ENCODE results near the gene TTC32.

- PRO-cap: bidirectional peak, plus-strand start at chr2:15941834, minus-strand start at chr2:15941601; unidirectional peak, plus-strand start at chr2:15942041
Measured at GRCh38 chr2:15941381-15942483, 1.4 kb downstream of the MYCN start.

DNA sequence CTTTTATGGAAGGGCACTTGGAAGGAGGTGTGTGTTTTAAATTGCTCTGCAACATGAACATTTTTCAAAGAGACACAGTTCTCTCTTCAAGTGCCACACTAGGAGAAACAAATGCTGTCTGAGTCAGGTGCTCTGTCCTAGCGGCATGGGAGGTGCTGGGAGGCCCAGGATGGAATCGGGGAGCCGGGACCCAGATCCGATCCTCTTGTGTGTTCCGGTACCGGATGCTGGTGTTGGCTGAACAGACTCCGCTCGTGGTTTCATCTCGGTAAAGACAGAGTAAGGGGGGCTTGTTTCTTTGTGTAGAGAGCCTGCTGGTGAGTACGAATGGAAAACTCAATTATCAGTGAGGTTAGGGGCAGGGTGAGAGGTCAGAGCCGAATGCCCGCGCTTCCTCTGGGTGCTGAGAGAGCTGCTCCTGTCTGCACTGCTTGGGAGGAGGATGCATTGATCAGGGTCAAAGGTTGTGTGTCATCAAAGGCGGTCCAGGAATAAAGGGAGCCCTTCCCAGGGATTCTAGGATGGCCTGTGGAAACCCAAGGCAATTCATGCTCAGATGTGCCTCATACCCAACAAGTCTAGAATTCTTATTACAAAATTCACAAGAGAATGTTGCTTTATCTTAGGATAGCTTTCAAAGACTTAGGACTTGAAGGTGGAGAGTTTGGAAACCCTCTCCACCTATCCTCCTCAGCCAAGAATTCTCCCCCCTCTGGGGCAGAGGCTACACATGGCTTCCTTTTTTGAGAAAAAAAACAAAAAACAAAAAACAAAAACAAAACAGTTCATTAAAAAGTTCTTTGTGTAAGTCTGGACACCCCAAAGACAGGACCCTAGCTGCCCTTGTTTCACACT lies 143.9 kb downstream of the MYCN start:
- PRO-cap: no peak

- PRO-cap: no peak
Measured at GRCh38 chr2:16413217-16413788, 252.3 kb downstream of the CYRIA start.

GRCh38 chr2:16548383-16548957 lies 117.2 kb downstream of the CYRIA start:
- PRO-cap: no peak

- PRO-cap: no peak
Measured at GRCh38 chr2:16614278-16615107, 51.1 kb downstream of the CYRIA start.

DNA sequence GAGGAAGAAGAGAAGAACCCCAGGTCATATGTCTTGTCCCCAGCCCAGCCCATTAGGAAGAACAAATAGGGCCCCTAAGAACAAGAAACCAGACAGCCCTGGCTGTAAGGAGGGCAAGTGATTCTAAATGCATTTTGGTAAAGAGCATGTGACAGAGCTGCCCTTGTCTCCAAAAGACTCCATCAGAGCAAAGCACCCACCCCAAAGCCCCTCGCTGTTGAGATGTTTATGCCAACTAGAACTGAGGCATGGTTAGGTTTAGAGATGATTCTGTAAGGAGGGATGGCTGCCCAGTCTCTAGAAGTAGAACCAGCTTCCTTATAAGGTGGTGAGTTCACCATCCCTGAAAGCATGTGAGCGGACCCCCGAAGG lies 47.2 kb downstream of the CYRIA start:
- PRO-cap: no peak

DNA sequence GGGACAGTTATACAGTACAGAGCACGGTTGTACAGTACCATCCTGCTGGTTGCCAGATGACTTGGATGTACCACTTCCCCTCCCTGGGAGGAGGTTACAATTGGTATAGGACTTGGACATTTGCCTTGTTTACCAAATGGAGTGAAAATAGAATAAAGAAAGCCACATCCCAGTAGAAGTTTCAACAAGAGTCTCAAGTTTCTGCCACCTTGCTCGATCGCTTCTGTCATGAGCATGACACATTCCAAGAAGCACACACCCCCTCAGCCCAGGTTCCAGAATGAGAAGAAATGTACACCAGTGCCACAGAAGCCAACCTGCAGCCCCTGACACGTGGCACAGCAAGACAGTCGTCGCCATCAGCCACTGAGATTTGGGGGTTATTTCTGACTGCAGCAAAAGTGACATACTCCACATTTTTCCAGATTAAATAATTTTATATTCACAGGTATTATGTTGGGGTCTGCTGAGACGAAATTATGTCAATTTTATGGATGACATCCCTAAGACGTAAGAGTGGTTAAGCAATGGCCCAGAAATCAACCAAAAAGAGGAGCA lies 15.8 kb downstream of the CYRIA start:
- PRO-cap: no peak

DNA sequence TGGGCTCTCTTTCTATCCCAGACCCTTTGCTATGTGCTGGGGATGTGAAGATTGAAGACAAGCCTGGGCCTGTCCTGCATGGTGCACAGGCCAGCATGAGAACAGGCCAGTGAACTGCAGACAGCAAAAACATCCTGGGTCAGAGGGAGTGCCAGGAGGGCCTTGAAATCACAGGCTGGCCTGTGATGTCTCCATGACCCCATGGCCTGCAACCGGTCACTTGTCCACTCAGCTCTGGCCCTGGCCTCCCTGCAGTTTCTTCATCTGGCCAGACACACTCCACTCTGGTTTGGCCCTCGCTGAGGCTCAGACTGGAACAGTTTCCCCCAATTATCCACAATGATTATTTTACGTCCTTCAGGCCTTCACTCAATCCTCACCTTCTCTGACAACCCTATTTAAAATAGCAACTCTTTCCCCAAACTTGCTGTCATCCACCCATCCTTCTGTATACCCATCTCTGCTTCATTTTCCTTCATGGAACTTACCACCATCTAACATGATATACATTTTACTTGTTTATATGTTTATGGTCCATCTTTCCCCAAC lies 12.5 kb downstream of the CYRIA start:
- PRO-cap: no peak

- PRO-cap: no peak
Measured at GRCh38 chr2:16658131-16658656, 7.4 kb downstream of the CYRIA start.

DNA sequence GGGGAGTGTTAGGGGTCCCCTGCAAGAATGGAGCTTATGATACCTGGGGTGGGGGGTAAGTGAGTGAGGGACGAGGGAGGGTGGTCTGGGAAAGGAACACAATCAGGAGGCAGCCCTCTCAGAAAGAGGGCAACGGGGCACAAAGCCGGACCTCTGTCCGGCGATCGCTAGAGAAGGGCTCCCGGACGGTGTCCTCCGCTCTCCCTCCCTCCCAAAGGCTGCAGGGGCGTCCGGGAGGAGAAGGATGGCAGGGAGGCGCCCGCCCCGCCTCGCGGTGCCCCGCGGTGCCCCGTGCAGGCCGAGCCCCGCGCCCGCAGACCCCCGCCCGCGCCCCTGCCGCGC lies 246 bp downstream of the CYRIA start:
- PRO-cap: no peak

DNA sequence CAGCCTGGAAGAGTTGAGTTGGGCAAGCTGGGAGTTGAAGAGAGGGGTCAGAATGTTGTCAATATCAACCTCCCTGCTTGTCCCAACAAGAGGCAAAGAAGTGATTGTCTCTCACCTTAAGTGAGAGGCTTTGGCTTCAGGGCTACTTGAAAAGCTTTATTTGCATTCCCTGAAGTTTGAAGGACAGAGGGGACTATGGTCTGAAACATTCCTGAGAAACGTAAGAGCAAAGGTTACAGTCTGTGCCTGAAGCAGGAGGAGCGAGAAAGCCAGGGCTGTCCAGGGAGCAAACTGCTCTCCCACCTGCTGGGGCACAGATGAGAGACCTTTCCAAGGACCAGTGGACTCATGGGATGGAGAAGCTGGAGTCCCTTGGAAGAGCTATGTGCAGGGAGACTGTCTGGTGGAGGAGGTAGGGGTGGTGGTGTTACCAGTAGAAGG lies 97.7 kb upstream of the CYRIA start:
- PRO-cap: no peak

- PRO-cap: no peak
Measured at GRCh38 chr2:17537908-17538449, 2.5 kb upstream of the VSNL1 start.

GRCh38 chr2:17731352-17732077 lies 22.1 kb downstream of the SMC6 start:
- PRO-cap: no peak

DNA sequence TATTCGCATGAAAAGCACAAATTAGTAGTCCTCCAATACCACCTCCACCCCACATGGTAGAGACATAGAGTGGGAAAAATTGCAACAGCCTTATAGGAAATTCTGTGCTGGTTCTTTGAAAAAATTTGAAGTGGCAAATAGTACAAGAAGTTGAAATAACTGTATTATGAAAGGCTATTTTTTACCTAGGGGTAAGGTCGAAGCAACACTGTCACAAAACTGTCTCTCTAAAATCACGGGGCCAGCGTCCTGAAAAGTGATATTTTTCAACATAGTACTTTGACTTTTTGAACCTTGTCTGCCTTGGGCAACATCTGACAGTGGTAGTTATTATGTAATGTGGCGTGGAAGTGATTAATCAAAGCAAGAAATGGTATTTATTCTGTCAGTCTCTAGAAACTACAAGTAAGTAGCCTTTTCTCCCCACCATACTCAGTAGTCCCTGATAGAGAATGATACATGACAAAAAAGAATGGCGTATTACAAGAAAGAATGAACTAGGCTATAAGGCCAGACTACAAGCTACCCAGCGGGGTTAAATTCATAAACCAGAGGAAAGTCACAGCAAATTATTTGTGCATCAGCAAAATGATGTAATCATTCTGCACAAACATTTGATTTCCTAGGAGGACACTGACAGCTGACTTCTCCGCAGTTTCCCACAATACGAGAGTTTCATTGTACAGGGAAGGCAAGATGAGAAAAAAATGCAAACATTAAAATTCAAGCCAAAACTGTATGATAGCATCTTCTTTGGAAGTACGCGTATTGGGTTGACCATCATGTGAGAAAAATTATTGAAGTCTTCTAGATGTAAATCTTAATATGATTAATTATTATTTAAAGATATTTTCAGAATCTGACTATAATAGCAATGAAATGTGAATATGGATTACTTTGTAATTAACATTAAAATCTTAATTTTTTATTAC lies 9.9 kb downstream of the GEN1 start:
- PRO-cap: no peak

DNA sequence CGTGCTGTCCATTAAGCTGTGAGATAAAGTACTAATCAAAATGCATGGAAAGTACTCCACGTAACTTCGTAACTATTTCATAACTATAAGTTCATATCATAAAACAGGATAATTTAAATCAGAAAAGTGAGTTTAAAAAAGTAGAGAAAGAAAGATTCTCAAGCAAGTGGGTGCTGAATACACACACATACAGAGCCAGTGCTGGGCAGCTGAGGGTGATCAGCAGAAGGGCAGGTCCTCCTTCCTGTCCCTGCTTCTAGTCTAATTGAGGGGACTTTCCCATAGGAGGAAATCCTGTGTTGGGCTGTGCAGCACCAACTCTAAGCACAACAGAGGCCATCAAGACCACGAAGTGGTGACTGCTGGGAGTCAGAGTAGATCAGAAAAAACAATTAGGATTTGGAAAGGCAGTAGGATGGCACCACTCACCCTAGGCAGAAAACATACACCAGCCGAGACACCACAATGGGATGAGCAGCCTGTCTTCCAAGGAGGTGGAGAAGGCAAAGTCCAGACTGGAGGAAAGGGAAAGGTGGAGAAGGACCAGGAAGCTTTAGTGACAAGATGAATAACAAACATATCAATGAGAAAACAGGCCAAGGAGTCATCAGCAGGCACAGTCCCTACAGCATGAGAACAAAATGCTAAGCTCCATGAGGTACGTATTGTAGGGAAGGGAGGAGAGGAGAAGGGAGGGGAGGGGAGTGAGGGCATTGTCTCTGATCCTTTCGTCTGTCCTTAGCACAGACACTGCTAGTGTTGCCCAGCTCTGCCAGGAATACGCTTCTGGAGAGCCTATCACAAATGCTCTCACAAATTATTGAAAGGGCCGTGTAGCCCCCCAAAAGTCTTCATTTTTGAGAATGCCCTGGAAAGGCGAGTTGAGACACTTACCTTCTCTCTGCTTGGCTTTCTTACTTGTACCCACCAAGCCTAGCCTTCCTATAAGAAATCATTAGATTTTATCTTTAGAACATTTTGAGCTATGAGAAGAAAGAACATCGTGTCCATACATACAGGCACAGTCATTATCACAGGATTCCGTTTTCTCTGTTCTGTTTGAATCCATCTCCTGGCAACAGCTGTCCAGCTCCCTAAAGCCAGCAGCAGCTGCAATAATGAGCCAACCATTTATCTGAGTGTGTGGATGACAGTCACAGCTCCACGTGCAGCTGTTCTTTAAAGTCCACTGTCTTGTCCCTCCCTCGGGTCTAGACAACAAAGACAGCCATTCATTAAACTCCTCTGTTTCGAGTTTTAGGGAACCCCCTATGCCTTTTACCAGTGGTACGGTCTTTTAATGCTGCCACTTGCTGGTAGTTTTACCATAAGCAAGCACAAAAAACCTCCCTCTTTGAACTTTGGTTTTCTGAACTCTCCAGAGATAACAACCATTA lies 16.6 kb upstream of the MSGN1 start:
- PRO-cap: no peak

DNA sequence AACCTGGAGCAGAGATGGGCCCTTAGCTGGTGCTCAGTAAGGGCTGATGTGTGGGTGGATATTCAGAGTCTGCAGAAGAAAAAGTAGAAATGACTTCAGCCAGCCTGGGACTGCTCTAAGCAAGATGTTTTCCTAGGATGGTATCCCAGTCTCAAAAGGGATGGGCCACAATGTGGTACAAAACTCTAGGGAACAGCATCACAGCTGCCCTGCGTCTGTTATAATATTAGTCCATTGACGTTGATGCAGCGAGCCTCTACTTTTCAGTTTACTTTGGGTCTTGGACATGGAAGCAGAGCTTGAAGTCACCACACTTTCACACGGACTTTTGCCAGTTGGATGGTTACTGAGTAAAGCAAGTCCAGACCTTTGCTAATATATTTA lies 105.8 kb downstream of the RDH14 start:
- PRO-cap: no peak

GRCh38 chr2:19140654-19141131 lies 217.7 kb downstream of the OSR1 start:
- PRO-cap: bidirectional peak, plus-strand start at chr2:19140998, minus-strand start at chr2:19140831

GRCh38 chr2:19347885-19348884 lies 10.2 kb downstream of the OSR1 start:
- PRO-cap: bidirectional peak, plus-strand start at chr2:19348102, minus-strand start at chr2:19348023; unidirectional peak, minus-strand start at chr2:19348321

GRCh38 chr2:19901829-19902432 lies at the start of gene TTC32:
TTC32 (minus strand) TSS chr2:19901983.
- PRO-cap: bidirectional peak, plus-strand start at chr2:19902049, minus-strand start at chr2:19901947

DNA sequence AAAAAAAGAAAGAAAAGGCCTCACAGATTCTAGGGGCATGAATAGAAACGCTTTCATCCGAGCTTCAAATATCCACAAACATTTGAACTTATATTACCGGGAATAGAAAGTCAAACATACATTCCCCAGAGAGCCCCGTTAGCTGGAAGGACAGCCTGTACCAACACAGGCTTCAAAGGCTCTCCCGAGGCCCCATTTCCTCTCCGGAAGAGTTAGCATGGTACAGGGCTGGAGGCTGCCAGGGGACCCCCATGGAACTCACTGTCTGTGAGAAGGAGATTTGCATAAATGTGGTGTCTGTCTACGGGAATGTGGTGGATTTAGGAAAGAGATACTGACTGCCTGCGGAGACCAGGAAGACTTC lies 678 bp upstream of the MATN3 start:
- PRO-cap: no peak

Data from Calu3 (cell line).